SEM (cell line): ENCODE measurements around a stretch of chr6.

GRCh38 chr6:5086269-5086898 is 1.2 kb downstream of the PPP1R3G start:
- PRO-cap = no peak

- PRO-cap = no peak
Observed at GRCh38 chr6:5121204-5122012, 36.3 kb downstream of the PPP1R3G start.

DNA sequence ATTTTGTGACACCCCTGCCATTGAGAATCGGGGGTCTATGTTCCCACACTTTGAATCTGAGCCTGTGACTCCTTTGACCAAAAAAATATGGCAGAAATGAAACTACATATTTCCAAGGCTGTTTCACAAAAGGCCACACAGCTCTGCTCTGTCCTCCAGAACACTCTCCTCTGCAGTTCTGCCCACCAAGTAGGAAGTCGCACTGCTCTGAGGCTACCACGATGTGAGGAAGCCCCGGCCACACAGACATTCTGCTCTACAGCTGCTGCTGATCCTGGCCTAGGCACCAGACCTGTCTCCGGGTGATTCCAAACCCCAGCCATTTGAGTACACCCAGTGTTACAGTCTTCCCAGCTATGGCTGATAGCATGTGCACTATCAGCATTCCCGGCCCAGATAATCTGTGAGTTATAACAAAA is 85.1 kb downstream of the LYRM4 start:
- PRO-cap = unidirectional peak, minus-strand start at position 180 of the sequence

DNA sequence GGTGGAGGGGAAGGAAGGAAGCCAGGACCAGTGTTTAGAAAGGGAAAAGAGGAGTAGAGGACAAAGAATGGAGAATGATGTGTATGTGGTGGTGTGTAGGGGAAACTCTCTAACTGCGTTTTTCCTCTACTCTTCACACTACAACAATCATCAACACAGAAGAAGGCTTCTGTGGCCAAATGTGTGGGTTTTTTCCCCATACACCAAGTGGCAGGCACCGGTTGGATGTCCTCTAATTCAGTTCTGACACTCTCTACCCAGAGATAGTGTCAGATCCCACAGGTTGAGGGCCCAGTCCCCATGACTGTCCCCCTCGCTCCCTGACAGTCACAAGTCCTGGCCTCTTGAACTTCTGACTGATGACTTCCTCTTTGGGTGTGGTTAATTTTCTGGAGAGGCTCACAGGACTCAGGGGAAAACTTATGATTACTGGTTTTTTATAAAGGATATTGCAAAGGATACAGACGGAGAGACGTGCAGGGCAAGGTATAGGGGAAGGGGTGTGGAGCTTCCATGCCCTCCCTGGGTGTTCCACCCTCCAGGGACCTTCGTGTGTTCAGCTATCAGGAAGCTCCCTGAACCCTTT is 33.0 kb downstream of the FARS2 start:
- PRO-cap = no peak

- PRO-cap = no peak
Observed at GRCh38 chr6:5315637-5316428, 54.5 kb downstream of the FARS2 start.

DNA sequence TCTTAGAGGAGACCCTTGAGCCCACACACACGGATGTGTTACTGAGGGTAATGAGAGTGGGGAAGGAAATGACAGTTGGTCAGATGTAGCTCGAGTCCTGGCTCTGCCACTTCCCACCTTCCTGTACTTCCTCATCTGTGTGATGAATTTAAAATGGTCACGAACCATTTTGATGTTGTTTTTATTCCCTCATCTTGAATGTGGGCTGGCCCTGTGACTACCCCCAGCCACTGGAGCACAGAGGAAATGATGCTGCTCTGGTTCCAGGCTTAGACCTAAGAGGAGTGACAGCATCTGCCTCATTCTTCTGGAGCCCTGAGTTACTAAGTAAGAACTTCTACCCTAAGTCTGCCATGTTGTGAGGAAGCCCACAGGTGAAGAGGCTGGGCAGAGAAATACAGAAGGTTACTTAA is 141.1 kb downstream of the NRN1 start:
- PRO-cap = no peak

DNA sequence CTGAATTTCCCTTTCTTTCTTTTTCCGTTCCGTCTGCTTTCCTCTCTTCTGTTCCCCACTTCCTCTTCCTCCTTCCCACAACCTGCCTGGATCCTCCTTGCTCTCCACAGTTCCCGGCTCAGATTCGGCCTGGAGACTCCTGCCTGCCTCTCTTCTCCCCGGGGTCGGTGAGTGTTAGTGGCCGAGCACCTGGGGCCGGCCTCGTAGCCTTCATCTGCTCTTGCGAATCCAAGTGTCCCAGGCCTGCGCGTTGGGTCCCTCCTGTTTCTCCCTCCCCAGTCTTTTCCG is 7.0 kb downstream of the NRN1 start:
- PRO-cap = no peak

DNA sequence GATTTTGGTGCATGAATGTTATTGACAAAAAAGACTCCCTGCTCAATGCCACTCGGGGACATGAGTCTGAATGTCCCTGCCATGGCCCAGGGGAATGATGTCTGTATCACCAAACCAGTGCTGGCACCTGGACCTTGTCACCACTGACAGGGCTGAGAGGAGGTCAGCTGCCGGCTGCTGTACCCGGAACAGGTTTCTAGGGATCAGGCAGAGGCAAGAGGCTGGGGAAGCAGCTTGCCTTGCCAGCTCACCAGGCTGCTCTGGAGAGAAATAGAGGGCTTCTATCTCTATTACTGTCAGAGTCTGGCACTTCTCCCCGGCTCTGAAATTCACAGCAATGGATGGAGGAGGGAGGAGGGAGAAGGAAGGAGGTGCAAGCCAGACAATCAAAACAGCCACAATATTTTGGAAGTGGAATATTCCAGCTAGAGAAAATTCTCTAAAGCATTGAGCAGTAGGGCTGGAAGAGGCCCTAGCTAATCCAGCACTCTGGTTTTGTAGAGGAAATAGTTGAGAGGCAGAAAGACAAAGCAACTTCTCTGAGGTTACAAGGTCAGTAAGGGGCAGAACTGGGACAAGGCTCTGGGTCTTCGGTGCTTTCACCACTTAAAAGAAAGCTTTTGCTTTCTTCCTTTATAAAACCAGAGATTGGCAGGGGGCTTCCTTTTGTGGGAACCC is 2.6 kb downstream of the F13A1 start:
- PRO-cap = no peak

- PRO-cap = no peak
Observed at GRCh38 chr6:6404910-6405451, 84.5 kb upstream of the F13A1 start.

DNA sequence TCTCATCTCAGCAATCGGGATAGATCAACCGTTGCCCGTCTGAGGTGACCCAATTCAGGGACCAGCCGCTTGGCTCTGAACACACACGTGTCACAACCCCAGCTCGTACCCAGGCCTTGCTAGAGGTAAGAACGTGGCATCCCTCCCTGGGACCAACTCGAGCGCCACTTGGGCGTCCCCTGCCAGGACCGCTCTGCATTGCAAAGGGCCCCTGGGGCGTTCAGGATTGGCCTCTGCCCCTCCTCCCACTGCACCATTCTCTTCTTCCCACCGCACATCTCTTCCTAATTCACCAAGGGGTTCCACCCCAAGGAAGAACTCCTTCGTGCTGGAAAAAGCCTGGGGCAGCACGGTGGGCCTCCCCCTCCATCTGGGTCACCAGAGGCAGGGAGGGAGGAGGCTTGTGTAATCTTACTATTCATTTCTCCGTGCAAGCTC is 136.7 kb downstream of the LY86 start:
- PRO-cap = no peak

GRCh38 chr6:6725692-6726189 is 137.2 kb downstream of the LY86 start:
- PRO-cap = no peak

GRCh38 chr6:6748962-6749368 is 160.4 kb downstream of the LY86 start:
- PRO-cap = no peak

GRCh38 chr6:6791073-6791340 is 202.5 kb downstream of the LY86 start:
- PRO-cap = no peak

DNA sequence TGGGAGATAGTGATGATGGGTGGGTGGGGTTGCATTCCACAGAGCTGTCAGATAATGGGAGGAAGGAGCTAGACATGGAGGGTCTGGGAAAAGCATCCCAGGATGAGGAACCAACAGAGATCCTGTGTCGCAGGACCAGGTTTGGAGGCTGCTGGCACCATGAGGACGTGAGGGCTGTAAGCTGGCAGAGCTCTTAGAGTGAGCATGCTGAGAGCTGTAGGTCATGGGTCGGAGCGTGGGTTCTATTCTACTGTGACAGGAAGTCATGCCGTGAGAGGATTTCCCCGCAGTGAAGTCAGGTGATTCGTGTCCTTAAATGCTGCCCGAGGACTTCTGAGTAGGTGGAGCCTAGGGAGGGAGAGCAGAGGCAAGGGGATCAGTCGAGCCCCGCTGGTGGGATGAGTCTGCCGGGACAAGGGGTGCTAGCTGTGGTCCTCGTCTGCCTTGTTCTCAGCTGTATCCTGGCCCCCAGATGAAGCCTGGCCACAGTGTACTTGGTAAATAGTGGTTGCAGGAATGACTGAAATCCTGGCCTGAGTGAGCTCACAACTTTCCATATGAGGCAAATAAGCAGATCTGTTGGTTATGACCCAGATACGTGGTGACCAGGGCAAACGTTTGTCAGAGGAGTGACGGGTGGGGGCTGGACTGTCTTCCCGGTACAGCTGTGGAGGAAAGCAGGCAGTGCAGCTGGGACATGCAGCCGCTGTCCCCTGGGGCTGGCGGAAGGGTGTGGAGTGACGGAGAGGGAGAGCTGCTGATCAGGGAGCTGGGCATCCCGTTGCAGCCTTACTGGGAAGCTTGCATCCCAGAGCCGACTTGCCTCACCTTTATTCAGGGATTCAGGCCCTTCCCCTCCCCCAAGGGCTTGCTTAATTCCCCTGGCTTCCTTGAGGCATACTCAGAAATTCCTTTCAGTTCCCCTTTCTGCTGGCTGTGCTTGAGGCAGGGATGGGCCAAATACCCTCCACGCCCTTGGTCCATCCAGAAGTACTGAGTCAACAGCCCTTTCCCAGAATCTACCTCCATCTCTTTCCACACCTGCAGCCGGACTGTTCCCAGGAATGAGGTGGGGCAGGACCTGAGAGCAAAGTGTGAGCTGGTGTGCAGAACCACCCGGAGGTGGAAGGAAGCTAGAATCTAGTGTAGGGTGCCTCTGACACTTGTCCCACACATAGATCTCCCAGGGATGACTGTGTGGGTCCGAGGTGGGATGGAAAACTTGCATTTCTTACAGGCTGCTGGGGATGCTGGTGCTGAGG is 250.9 kb upstream of the RREB1 start:
- PRO-cap = no peak

GRCh38 chr6:6872790-6873432 is 234.8 kb upstream of the RREB1 start:
- PRO-cap = no peak

GRCh38 chr6:7041358-7041770 is 66.4 kb upstream of the RREB1 start:
- PRO-cap = no peak

- PRO-cap = no peak
Observed at GRCh38 chr6:7053224-7053377, 54.7 kb upstream of the RREB1 start.

DNA sequence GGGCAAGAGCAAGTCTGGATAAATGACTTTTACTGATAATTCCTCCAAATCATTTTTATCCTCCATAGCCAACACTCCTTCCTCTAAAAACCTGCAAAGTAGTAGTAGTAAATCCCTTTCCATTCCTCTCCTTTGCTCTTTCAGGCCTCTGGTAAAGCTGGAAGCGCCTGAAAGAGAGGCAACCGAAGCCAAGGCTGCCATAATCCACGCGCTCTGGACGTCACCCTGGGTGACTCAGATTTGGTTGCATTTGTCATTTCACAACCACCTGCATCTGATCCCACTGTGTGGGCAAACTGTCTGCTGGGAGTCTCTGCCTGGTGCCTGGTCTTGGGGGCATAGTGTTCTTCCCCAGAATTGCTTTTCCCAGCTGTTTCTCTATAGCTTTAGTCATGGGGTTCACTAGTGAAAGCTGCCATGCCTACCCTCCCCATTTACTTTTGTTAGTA is 22.4 kb downstream of the RREB1 start:
- PRO-cap = no peak

- PRO-cap = no peak
Observed at GRCh38 chr6:7165617-7166048, 57.9 kb downstream of the RREB1 start.

DNA sequence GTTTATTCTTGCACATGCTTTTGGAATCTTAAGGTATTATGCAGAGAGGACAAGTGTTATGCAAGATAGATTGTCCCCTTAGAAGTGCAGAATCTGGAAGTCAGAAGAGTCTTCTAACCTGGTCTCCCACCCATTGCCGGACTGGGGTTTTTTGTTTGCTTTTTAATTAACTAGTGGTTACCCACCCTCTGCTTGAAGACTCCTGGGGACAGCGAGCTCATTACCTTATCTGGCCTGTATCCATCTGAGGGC is 60.5 kb downstream of the RREB1 start:
- PRO-cap = no peak